GM19240 (cell line): ENCODE measurements around a stretch of chr3.

DNA sequence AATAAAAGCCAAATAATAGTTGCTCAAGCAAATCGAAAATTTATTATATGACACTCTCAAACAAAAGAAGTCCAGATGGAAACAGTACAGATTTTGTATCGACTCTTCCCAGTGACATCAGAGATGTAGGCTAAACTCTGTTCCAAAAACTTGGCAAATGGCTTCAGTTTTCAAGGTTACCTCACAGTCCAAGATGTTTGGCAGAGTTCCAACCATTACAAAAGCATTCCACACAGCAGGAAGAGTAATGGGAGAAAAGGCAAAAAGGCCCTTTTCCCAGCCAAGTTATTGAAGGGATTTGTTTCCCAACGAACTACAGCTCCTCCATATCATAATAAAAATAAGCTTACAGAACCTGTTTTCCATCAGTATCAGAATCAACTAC is 290.9 kb downstream of the TBL1XR1 start:
- RRBS: no CpG with 5 or more reads among the region's 3 CpGs

DNA sequence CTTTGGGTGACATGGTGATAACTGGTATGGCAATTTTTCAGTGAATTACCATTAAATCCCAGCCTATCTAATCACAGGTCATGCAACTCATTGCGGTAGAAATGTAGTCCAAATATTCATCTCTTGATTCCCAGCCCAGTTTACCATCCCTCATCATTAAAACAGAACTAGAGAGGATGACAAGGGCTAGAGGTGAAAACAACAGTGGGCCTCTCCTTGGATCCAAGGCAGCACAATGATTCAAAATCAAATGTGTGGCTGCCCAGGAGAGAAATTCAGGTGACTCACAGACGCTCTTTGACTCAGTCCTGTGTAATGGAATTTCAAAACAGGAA is 246.6 kb downstream of the TBL1XR1 start:
- RRBS: no CpG with 5 or more reads among the region's 2 CpGs

DNA sequence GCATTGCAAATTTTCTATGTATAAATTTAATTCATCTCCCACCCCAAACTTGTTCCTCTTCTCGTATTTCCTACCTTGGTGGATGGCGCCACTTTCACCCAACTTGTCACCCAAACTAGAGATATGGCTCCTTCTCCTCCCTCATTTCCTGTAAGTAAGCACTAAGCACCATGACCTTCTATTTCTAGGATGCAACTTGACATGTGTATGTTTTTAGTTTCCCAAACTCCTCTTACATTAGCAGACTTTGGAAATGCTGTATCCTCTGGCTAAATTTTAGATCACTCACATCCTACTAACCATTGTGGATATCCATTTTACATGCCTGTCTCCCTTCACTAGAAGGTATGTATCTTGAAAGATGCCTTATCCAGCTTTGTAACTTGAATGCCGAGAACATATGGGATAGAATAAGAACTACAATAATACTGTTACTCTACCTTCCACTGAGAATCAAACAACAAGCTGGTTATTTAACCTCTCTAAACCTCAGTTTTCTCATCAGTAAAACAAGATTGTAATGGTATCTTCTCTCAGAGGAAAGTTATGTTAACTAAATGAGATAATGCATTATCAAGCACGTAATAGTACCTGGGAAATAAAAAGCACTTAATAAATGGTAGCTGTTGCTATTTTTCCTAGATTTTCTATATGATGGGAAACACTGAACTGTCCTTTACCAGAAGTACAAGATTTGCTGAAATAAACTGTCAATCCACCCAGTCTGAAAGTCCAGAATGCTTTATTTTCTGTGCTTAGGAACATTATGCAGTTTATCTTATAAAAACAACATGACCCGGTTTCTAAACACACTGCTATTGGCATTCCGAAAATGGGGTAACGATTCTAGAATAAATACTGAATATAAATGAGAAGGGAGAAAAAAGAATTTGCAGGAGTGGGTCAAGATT is 80.8 kb downstream of the TBL1XR1 start:
- RRBS: no CpG with 5 or more reads among the region's 7 CpGs

DNA sequence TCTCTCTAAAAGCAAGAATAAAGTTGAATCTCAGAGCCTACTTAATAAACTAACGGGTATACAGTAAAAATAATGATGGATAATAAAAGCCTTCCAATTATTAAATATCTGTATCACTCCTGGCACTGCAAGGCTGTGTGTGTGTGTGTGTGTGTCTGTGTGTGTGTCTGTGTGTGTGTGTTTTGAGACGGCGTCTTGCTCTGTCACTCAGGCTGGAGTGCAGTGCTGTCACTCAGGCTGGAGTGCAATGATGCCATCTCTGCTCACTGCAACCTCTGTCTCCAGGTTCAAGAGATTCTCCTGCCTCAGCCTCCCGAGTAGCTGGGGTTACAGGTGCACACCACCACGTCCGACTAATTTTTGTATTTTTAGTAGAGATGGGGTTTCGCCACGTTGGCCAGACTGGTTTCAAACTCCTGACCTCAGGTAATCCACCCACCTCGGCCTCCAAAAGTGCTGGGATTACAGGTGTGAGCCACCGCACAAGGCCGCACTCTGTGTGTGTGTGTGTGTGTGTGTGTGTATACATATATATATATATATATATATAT is 62.4 kb downstream of the TBL1XR1 start:
- RRBS: no CpG with 5 or more reads among the region's 11 CpGs

DNA sequence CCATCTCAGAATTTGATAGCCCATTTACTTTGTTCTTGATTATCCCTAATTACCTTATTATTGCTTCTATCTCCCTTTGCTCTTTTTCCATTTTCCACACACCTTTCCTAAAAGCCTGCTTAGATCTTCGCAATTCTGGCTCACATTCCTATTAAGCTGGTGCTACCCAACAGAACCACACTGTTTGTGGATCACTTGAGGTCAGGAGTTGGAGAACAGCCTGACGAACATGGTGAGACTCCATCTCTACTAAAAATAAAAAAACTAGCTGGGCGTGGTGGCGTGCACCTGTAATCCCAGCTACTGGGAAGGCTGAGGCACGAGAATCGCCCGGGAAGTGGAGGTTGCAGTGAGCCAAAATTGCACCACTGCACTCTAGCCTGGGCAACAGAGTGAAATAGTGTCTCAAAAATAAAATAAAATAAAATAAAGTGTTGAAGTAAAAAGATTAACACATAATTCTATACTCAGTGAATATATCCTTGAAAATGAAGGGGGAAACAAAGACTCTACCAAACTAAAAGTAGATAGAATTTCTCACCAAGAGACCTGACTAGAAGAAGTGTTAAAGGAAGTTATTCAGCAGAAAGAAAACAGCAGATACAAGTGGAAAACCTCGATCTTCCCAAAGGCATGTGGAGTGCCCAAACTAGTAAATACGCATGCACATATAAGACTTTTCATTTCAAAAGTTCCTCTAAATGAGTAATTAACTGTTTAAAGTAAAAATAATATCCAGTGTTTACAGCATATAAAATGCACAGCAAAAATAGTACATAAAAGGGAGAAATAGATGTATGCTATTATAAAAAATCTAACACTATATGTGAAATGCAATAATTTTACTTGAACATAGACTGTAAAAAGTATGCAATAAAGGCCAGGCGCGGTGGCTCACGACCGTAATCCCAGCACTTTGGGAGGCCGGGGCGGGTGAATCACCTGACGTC is 44.3 kb downstream of the TBL1XR1 start:
- RRBS: no CpG with 5 or more reads among the region's 16 CpGs

DNA sequence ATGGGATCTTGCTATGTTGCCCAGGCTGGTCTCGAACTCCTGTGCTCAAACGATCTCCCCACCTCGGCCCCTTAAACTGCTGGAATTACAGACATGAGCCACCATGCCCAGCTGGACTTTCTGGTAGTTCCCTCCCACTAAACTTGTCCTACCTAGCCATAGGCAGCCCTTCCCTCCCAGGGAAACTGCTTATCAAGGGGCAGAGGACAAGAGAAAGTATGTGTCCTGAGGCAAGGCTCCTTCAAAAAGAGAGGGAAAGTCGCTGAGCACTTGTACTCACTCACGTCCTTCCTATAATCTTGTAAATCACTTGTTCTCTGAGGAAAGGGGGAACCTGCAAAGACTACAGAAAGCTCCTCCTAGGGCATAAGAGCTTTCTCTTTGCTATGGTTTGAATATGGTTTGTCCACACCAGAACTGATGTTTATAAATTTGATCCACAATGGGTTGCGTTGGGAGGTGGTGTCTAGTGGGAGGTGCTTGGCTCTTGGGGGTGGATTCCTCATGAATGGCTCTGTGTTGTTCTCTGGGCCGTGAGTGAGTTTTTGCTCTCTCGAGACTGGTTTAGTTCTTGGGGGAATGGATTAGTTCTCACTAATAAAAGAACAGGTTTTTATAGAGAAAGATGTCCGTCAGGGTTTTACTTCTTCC is 13.7 kb upstream of the TBL1XR1 start:
- RRBS: no CpG with 5 or more reads among the region's 9 CpGs

DNA sequence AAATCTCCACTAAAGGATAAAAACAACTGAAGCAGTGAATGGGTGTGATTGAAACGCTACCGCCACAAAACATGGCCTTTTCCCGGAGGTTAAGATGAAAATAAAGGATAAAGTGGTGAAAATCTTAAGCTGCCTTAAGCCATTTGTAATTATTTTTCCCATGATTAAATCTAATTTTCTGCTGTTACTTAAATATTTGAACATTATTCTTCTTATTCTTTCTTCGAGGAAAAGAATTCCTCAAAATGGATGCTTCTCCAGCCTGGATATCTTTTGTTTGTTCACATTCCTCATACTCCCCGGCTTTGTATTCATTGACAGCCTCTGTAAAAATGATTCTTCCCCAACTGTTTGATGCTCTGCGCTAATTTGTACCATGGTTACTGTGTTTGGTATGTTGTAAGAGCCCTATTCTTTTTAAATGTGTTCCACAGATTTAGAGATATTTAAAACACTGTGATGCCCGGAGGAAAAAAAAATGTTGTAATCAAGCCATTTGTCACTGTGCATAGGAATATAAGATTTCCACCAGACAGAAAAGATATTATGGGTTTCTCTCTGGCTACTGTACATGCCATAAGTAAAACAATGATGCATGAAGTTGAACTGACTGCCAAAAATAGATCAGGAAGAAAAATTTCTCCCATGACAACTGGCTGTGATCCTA is 254.5 kb upstream of the TBL1XR1 start:
- RRBS: no CpG with 5 or more reads among the region's 7 CpGs

- RRBS: no CpG with 5 or more reads among the region's 1 CpG
Measured at GRCh38 chr3:177569964-177570231, 372.6 kb upstream of the TBL1XR1 start.

DNA sequence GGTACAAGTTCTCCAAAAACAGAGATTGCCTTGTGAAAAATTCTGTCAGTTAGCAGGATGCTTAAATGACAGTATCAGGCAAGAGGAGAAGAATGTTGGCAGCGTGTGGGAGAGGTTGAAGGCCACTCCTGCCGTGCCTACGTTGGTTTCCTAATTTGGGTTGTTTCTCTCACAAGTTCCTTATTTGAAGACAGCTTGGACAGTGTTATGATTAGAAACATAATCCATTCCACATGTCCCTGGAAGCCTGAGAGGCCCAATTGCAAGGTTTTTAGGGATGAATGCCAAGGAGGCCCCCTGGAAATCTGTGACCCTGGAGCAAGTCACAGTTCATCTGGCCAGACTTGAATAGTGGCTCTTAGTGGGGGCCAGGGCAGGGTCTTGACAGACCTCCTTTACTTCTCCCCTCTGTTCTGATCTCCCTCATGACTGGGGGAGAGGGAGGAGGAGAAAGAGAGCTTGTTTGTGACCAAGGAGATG is 584.4 kb upstream of the TBL1XR1 start:
- RRBS: no CpG with 5 or more reads among the region's 3 CpGs

GRCh38 chr3:178558549-178559303 is 22.5 kb downstream of the KCNMB2 start:
- RRBS: no CpG with 5 or more reads among the region's 9 CpGs

DNA sequence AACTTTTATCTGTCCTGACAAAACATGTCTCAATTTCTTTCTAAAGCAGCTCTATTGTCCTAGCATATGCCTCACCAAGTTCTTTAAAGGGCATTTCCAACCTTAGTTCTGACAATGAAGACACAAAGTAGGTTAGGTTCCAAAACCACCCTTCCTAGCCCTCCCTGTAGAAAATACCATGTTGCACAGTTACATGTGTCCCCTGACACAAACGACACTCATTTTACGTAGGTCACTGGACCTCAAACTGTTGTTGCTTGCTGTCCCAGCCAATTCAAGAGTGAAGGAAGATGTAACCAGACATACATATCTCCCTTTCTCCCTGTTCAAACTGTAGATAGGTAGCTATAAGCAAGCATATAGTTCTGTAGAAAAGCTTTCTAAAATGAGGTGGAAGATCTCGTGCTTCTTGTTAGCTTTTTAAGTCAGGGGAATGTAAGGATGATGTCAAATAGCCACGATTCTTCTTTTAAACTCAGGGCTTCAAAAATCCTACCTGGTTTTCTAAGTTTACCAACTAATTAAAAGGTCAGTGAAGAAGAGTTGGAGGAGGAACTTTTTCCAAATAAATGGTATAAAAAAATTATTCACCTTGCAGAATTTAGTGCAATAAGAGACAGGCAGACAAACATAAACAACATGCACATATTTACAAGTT is 50.9 kb downstream of the ZMAT3 start:
- RRBS: no CpG with 5 or more reads among the region's 4 CpGs

DNA sequence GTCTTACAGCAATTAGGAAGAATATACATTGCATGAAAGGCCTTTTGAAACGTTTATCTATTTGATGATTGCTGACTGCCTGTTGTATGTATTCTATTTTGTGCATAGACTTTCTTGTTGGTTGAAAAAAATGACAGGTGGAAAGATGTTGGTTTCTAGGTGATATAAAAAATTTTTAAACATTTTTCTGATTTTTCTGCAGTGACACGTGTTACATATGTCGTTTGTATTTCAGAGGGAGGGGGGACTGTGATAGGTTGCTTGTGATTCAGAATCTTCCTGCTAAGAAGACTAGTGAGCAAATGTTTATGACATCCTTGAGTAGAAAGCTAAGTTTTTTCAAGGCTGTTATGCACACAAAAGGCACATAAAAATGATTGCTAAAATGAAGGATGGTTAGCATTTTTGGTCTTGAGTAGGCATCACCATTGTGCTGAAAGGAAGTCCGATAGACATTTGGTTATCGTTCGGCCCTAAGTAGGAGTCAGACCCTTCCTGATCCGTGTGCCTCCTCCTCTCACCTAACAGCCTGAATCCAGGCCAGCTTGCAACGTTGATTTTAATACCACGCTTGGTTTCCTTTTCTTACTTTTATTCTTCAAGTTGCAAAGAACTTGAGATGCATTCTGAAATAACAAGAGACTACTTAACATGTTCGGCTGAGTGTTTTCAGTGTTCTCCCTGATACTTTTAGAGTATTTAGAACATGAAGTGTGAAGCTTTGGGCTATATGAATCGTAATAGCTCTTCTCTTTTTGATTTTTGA is 1.5 kb downstream of the ZNF639 start:
- RRBS: no CpG with 5 or more reads among the region's 11 CpGs

DNA sequence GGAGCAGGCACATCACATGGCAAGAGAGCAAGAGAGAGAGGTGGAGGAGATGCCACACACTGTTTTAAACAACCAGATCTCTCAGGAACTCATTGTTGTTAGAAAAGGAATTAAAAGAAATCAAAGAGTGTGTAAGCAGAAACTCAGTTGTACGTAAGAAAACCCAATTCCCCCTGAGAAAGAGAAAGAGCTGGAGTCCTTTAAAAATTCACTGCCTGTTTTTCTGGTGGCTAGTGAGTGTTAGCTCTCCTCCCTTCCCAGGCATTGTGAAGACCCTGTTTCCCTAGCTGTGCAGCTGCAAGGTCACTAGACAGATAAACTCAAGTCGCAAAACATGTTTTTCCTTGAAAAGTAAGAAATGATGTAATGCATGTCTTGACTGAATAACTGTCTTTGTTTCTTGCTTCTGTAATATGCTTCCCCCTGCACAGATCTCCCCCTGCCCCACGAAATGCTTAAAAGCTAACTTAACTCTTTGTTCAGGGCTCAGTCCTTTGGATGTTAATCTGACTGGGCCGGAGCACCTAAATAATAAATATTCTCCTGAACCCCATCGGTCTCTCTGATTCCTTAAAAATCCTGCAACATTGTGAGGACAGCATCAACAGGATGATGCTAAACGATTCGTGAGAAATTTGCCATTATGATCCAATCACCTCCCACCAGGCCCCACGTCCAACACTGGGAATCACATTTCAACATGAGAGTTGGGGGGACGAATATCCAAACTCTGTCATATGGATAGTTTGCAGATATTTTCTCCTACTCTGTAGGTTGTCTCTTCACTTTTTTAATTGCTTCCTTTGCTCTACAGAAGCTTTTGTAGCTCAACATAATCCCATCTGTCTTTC is 22.7 kb downstream of the NDUFB5 start:
- RRBS: no CpG with 5 or more reads among the region's 9 CpGs

GRCh38 chr3:180614272-180614556 is 12.3 kb downstream of the TTC14 start:
- RRBS: no CpG with 5 or more reads among the region's 2 CpGs

GRCh38 chr3:180830165-180830364 is 82.4 kb upstream of the FXR1 start:
- RRBS: no CpG with 5 or more reads among the region's 7 CpGs

DNA sequence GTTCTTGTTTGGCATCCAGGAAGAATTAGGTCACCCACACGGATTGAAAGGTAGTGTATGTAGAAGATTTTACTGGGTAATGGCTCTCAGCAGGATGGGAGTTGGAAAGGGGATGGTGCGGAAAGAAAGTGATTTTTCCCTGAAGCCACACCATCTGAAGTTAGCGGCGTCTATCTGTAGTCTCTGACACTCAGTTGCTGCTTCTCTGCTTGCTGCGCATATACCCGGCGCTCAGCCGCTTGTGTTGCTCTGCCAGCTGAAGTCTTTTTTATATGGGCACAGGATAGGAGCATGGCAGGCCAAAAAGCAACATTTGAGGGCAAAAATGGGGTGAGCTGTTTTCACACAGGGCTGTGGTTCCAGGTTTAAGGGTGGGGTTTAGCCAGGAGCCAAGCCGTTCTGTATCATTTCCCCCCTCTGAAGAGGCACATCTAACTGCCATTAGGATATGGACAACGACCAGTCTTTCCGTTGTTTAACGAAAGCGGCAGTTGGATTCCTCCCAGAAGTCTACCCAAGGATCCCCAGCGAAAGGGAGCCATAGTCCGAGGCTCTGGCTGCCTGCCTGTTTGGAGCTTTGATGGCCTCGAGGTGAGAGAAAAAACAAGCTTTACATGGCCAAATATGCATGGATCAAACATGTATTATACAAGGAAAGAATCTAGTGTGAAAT is 44.1 kb upstream of the FXR1 start:
- RRBS: no CpG with 5 or more reads among the region's 16 CpGs

GRCh38 chr3:180976434-180977199 is 12.9 kb downstream of the DNAJC19 start:
- RRBS: no CpG with 5 or more reads among the region's 3 CpGs

DNA sequence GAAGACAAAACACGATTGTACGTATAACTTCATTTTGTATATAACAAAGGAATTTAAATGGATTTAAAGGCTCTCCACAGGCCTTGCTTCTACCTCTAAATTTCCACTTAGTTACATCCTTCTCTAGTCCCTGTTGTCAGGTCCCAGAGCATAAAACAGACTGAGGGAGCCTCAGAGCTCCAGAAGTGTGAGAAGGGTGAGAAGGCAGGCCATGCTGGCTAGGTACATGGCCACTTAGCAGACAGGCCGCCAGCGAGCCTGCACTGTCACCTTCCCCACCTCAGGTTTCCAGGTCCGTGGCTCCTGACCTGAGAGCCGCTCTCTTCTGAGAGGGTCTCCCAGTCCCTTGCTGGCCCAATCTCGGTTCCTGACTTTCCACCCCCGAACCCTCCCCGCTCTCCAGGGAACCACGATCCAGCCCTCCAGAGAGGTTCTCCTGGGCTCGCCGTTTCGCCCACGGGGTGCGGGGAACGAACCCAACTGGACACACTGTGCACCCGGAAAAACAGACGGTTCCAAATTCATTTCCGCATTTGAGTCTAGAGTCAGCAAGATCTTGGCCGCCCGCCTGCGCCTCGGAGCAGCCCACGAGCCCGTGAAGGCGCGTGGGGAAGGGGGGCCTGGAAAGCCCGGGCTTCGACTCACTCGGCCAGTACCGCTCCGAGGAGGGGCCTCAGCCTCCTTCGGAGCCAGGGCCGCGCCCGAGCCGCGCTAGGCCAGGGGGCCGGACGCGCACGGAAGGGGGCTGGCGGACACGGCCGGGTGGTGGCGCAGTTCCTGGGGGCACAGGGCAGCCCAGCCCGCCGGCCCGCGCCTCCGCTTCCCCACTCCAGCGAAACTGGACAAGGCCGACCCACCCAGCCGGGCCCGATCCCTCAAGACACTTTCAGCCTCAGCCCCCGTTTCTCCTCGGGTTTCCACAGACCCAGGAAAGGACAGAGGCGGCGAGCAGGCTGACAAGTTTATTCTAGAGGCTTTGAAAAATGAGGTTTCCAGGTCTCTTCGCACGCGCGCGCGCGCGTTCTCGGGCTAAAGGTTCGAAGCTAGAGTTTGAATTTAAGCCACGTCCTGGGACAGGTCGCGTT is 16.6 kb upstream of the SOX2 start:
- RRBS: 6% methylated on average over 21 of the region's 72 CpGs

GRCh38 chr3:181711299-181711614 is 468 bp upstream of the SOX2 start:
- RRBS: no CpG with 5 or more reads among the region's 12 CpGs

- RRBS: no CpG with 5 or more reads among the region's 34 CpGs
Measured at GRCh38 chr3:181719974-181720930, 8.5 kb downstream of the SOX2 start.